SJCRH30 (cell line): ENCODE results near the genes CRTAM and OR6T1.

DNA sequence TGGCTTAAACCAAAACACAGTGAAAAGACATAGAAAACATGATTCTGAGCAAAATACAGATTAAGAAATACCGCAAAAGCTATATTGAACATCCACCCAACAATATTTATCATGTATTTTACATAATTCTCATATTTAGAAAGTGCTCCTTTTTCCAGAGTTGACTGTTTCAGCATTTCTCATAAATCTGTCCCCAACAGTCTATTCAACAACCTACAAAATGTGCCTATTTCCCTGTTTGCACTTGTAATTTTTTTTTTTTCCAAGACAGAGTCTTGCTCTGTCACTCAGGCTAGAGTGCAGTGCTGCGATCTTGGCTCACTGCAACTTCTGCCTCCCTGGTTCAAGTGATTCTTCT, 31.0 kb upstream of the BLID start:
- RAMPAGE, long total RNA = no peak

DNA sequence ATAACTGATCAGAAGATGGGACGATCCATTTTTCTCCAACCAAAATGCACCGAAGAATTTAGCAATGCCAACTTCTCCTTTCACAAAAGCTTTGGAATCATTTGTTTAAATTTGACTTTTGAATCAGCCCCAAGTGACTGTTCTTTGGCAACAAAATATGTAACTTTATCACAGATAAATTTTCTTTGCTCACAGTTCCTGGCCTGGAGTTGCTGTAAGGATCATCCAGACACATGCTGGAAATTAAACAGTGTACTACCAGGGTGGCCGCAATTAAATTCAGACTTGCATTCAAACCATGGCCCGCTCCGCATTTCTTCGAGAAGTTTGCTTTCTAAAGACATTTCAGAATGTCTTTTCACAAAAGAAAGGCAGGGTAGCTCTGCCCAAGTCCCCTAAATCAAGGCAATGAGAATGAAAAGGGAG, 189.4 kb upstream of the BLID start:
- RAMPAGE, long total RNA = no peak

GRCh38 chr11:122422494-122423155, 232.9 kb upstream of the UBASH3B start:
- RAMPAGE, long total RNA = no peak

GRCh38 chr11:122723893-122724710, 68.6 kb downstream of the UBASH3B start:
- RAMPAGE, long total RNA = no peak

GRCh38 chr11:122743536-122743886, 88.0 kb downstream of the UBASH3B start:
- RAMPAGE, long total RNA = no peak

GRCh38 chr11:122838196-122838885, at the start of gene CRTAM:
Gene CRTAM, plus strand, starts transcription at chr11:122838500.
- RAMPAGE, long total RNA = no peak

DNA sequence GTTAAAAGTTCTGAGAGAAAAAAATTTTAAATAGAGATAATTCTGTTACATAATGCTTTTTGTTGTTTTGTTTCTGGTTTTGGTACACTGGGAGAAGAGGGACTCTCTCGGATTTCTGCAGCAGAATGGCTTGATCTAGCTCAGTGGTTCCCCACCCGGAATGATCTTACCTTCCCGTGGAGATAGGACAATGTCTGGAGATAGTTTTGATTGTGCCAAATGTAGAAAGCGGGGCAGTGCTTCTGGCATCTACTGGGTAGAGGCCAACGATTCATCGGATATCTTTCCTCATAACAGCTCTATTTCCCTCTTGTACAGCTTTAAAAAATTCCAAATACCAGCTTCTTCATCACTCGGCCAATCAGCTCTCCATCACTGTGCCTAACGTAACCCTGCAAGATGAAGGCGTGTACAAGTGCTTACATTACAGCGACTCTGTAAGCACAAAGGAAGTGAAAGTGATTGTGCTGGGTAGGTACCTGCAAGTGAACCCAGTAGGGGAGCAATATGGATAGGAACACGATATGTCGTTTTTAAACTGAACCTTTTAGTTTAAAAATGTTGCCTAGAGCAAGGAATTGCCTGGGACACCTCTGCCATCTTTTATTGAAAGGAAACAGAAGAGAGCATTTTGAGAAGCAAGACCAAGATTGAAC, 13.2 kb downstream of the CRTAM start:
- RAMPAGE, long total RNA = no peak

GRCh38 chr11:123122059-123123017, 60.4 kb upstream of the HSPA8 start:
- RAMPAGE, long total RNA = no peak

DNA sequence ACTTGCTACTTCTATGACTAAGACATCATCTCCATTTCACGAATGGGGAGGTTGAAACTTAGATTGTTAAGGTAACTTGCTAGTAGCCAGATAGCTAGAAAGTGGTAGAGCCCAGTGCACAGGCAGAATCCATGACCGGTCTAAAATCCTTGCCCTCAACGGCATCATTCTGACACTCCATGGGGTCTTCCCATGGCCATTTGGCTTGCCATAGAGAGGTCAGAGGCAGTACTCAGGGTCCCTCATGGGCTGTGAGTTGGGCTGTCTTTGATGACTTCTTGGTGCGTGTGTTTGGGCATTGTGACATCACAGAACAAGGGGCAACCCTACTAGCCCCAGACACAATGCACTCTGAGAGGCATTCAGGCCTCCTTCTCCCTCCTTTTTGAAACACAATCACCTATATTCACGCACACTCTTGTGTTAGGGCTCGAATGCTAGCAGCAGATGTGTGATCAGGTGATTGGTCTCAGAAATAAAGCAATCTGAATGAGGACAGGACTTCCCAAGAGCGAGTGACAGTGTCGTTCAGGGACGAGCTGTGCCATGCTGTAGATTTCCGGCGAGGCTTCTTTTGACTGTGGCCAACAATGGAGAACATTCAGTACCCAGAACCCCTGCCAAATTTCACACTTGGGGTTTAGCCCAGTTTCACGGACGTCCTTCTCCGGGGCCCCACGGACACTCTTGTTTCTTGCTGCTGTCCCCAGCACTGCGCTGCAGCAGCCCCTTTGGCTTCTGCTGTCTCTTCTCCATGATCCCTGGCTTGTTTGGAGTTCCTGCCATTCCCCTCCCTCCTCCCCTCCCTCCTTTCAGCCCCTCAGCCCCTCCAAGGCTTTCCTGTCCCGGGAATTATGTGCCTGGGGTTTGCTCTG, 115.3 kb upstream of the GRAMD1B start:
- RAMPAGE, long total RNA = no peak

DNA sequence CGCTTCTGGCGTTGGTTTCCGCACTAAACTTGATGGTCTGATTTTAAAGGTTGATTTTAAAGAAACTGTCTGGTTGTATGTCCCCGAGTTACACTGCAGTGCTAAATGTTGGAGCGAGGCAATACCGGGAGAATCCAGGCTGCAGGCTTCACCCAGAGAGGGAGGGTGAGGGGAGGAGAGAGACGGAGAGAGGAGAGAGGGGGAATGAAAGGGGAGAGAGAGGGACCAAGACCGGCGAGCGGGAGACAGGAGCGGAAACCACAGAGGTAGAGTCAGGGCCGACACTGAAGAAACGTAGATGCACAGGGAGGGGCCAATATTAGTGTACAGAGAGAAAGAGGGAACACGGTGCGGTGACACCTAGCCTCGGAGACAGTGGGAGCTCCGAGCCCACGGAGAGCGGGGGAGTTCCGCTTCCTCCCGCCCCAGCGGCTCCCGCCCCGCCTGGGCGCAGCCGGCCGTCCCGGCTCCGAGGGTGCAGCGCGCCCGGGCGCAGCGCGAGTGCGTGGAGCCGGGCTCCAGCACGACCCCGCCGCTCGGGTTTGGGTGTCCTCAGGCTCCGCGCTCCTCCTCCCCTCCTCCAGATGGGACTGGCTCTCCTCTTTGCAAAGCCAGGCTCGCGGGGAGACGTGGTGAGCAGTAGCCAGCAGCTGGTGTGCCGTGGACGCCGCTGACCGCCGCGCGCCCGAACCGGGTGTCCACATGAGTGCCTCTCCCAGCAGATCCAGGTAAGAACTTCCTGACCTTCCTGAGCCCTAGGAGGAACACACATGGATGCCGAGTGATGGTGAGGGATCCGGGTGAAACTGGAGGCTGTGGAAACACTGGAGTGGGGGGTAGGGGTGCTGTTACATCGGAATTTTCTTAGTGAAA, 71.8 kb upstream of the GRAMD1B start:
- RAMPAGE, long total RNA = no peak

GRCh38 chr11:123590190-123591302, 63.9 kb downstream of the SCN3B start:
- RAMPAGE, long total RNA = no peak

DNA sequence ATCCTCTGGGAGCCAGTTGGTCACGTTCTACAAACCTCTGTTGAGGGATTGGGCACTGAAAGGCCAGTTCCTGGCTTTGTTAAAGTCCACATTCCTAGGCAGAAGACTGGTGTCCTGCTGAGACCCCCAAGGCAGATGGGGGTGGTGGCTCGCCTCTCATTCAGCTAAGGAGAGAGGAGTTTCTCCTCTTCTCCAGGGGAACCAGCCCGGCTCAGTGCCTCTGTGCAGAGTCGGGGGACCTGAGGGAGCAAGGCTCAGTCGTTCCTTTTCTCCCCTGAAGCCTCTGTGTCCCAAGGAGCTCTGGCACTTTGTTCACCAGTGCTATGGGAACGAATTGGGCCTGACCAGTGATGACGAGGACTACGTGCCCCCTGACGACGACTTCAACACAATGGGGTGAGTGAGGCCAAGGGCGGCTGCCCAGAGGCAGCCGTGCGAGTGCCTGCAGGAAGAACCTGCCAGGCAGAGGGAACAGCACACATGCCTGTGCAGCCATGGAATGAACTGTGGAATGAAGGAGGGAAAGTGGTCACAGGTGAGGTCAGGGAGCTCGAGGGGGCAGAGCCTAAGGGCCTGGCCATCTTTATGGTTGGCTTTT, 51.2 kb downstream of the SCN3B start:
- RAMPAGE, long total RNA = no peak

GRCh38 chr11:123603744-123604378, 50.6 kb downstream of the SCN3B start:
- RAMPAGE, long total RNA = no peak

GRCh38 chr11:123943729-123944117, at the start of gene OR6T1:
Gene OR6T1, minus strand, starts transcription at chr11:123943838.
- RAMPAGE, long total RNA = no peak

DNA sequence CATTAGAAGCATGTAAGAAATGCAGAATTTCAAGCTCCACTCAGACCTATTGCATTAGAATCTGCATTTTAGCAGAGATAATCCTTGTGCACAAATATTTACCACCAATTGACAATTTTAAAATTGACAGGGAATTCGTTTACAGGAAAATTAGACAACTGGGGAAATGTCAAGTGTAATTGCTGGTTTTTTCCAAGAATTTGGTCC, 220 bp upstream of the OR8G1 start:
- RAMPAGE, long total RNA = no peak

DNA sequence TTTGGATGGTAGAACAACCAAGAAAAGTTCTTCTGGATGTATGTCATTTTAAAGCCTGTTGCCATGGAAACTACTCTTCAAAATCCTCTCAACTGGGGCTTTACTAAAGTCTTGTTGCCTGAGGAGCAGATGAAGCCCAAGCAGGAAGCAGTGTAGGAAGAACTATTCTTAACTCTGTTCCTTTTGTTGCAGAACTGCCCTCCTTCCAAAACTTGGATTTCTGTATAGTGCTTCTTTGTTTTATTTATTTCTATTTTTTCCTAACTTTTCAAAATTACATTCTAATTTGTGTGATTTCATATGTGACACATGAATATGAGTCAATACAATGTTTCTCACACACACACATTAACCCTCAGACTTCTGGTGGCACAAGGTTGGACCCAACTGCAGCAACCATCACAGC, 373 bp upstream of the OR8B8 start:
- RAMPAGE, long total RNA = no peak

DNA sequence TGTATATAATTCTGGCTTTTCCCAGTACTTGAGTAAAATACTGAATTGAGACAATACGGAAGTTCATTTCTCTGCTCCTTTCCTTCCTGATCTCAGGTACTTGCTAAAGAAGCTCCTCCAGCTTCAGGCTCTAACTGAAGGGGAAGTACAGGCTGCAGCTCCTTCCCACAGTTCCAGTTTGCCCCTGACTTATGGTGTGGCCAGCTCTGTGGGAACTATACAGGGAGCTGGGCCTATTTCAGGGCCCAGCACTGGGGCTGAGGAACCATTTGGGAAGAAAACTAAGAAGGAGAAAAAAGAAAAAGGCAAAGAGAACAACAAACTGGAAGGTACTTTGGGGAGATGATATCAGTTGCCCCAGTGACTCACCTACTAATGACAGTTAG, 2.9 kb downstream of the TBRG1 start:
- RAMPAGE, long total RNA = no peak

DNA sequence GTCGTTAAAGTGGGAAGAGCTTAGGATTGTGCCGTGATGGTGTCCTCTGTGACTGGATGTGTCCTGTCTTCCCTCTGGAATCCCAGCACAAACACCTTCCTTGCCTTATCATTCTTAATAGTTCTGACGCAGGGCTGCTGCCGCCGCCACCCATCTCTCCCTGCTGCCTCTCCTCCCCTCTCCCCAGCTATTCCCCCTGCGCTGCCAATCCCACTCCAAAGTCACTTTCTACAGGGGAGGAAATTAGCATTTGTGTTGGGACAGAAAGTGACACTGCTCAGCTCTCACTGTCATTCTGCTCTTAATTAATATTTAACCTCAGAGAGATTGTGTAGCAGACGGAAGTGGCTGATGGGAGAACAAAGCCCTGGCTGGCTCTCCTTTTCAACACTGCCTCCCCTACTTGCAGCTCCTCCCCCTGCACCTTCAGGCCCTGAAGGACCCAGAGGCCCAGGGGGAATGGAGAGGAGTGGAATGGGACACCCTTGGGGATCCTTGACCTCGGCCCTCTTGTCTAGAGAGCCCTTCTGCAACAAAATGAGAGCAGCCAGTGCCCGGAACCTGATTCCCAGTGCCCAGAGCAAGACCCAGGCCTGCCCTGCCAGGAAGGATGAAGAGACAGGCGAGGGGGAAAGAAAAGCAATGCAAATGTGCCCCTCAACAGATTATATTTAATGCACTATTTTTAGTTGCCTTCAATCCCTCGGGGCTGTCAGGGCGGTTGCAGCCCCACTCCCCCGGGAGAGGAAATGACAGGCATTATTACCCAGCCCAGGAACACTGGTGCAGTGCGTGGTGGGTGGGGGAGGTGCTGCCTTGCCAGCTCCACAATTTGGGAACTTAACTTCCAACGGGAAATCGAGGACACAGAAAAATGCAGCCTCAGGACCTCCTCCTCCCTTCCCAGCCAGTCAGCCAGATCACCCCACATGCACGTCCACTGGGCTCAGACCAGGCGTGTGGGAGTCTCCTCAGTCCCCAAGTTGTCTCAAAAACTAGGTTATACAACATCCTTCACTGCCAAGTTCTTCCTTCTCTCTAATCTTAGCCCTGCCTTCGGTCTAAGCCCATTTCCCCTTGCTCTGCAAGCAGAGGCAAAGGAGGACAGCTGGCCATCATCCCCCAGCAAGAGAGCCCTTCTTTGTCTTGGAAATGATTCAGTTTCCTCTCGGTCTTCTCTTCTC, 14.5 kb upstream of the NRGN start:
- RAMPAGE, long total RNA = no peak

GRCh38 chr11:124750423-124751660, 1.2 kb downstream of the VSIG2 start:
- RAMPAGE, long total RNA = no peak

DNA sequence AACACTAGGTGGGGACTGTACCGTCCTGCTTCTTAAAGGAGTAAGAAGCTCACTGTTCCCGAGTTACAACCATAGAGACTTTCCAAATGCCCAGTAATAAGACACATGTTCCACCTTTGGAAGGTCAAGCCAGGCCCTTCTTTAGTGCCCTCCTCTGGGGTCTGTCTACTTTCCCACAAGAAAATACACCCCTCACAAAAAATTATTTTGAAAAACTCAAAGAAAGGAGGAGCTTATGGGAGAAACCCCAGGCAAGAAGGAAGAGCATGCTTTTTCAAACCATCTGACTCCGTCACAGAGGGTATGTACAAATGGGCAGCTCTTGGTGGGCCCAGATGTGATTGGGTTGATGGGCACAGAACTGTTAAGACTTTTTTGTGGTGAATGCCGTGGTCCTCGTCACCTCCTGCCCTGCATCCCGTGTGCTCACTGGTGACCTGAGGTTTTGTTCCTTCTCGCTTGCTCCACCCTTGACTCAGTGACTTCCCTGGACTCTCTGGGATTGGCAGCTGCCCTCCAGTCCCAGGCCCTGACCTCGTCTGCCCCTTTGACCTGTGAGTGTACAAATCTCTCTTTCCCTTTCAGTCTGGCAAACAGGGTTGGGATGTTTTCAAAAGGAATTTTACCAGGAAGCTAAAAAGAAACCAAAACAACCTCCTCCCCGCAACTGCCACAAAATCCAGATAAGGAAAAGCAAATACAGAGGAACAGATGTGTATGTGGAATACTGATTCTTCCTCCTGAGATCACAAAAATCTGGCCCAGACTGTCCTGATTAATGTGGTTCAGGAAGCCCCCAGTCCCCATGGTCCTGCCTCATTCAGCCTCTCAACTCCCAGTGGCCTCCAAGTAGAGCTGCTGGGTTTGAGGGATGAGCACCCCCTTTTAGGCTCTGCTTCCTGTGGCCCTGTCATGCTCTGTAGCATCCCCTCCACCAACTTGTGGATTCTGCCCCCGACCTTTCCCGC, 15.4 kb downstream of the ROBO4 start:
- RAMPAGE, long total RNA = no peak